Omental fat pad (tissue), 4 donors: ENCODE results near the genes AMELY, VCY and NLGN4Y.

DNA sequence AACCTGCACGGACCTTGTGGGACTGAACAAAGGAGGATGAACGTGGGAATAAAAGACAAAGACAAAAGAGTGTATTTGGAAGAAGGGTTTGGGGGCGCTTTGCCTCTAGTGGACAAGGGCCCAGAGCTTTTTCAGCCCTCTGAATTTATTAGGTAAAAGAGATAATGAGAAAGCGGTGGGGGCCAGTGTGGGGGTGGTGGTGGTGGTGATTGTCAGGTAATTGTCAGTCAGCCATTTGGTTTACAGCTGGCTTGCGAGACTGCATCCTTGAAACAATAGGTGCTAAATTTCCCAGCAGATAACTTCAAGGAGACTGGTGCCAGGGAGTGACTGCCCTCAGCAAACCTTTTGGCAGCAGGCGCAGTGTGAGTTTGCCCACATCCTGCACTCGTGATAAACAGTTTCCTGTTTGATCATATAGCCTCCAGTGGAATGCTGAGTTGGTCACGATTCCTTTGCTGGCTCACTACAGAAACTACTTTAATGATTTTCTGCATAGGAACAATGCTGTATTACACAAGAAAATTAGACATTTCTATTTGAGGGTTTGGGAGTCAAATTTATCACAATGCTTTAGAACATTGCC is 45.9 kb downstream of the RPS4Y1 start:
- PRO-cap, result no peak
- RAMPAGE, long total RNA, 4 experiments, result no peak in any of the 4 experiments

DNA sequence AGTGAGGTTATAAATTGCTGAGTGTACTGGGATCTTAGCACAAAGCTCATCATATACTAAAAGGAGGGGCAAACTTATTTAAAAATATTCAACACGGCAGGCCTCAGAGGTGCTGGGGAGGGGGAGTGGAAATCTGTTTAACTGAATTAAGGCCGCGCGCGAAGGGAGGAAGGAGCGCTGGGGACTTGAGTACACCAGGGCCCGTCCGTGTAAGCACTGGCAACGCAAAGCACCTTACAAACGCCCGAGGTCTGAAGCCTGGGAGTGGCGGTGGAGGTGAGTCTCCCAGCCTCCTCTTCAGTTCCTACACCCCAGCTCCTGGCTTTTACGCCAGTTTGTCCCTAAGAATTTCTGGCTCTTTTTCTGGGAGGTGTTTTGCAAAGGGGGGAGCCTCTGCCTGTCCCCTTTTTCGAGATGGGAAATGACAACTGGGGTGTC is 650 bp upstream of the TBL1Y start:
- PRO-cap, result no peak
- RAMPAGE, long total RNA, 4 experiments, result no peak in any of the 4 experiments

DNA sequence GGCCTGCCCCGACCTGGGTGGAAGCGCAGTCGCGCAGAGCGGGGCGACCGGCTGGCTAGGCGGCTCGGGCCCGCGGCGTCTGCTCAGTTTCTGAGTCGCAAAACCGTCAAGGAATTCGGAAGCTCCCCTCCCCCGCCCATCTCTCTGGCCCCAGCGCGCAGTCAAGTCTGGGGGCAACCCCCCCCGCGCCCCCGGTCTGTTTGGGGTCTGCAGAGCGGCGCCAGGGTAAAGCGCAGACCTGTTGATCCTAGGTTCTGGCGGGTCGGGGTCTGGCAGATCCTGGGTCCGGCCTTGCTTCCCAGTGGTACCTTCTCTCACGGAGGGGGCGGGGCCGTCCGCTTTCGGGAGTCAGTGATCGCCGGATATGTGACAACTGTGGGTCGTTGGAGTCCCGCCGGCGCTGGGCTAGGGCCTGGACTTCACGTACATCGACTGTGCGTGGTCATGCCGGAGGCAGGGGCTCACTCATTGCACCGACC is at the start of gene AMELY:
Gene AMELY (minus strand): TSS at position 318 of the 479 bp plus-strand sequence.
- PRO-cap, result no peak
- RAMPAGE, long total RNA, 4 experiments, result no peak in any of the 4 experiments

GRCh38 chrY:7272498-7273263 is 361.1 kb upstream of the AMELY start:
- PRO-cap, result no peak
- RAMPAGE, long total RNA, 4 experiments, result no peak in any of the 4 experiments

- PRO-cap, result no peak
- RAMPAGE, long total RNA, 4 experiments, result no peak in any of the 4 experiments
Measured at GRCh38 chrY:10034964-10035472, 507.3 kb downstream of the TSPY10 start.

- PRO-cap, result no peak
- RAMPAGE, long total RNA, 4 experiments, result start-site peak on the minus strand in 2 of 4 experiments, at chrY:12421101-12421590 at its widest, 20 to 72 reads per replicate
Measured at GRCh38 chrY:12420821-12421937, 279.9 kb upstream of the USP9Y start.

- PRO-cap, result no peak
- RAMPAGE, long total RNA, 4 experiments, result no peak in any of the 4 experiments
Measured at GRCh38 chrY:12854884-12855268, 49.8 kb upstream of the DDX3Y start.

DNA sequence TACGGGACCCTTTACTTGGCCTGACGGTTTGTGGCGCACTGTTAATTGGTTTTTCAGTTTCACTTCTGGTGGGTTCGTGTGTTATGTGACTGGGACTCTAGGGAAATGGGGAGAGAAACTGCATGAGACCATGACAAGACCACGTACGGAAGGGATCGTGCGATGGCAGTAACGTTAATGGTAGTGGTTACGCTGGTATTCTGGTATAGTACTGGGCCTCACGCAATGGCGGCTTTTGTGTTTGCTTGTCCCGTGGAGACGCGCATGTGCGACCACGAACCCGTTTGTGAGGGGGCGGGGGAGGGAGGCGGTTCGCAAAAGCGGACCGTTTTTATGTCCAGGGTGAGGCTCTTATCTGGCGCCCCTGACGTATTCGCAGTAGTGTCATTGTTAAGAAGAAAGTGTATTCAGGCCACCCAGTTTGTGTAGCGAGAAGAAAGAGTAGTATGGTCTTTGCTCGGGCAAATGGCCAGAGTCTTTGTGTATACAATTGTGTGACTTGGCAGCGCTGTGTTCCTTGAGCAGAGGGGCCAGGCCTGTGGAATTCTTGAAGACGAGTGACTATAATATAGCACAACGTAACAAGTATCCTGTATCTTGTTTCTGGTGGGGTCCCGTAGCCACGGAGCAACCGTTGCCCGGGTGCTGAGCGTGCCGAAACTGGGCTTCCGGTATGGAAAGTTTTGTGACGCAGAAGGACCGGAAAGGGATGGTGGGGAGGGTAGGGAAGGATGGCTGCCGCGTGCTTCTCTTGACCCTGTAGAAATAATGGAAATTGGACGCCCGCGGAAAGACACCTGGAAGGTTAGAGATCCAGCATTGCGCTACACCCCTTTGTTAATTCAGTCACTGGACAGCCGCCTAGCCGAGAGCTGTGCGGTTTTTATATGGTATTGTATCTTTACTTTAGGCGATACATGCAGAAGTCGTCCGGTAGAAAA is 614 bp downstream of the DDX3Y start:
- PRO-cap, result no peak
- RAMPAGE, long total RNA, 4 experiments, result start-site peak on the plus strand in 1 of 4 experiments, centred at position 709 of the sequence, 235 reads per replicate

- PRO-cap, result no peak
- RAMPAGE, long total RNA, 4 experiments, result no peak in any of the 4 experiments
Measured at GRCh38 chrY:13435809-13436465, 43.9 kb downstream of the UTY start.

DNA sequence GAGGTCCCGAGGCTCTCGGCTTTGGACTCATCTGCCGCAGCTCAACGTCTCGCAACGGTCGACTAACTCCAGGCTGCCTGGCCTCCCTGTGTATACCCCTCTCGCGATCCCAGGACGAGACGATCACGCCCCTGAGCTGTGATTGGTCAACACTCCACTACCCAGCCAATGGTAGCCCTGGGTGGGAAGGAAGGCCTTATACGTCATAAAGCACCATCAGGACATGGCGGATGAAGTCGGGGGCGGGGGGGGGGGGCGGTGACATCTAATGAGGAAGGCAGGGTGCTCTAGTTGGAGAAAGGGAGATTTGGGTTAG is at the start of gene VCY:
Gene VCY (minus strand): TSS at position 64 of the 316 bp plus-strand sequence.
- PRO-cap, result no peak
- RAMPAGE, long total RNA, 4 experiments, result no peak in any of the 4 experiments

GRCh38 chrY:14340651-14341178 is 183.6 kb upstream of the NLGN4Y start:
- PRO-cap, result no peak
- RAMPAGE, long total RNA, 4 experiments, result no peak in any of the 4 experiments

DNA sequence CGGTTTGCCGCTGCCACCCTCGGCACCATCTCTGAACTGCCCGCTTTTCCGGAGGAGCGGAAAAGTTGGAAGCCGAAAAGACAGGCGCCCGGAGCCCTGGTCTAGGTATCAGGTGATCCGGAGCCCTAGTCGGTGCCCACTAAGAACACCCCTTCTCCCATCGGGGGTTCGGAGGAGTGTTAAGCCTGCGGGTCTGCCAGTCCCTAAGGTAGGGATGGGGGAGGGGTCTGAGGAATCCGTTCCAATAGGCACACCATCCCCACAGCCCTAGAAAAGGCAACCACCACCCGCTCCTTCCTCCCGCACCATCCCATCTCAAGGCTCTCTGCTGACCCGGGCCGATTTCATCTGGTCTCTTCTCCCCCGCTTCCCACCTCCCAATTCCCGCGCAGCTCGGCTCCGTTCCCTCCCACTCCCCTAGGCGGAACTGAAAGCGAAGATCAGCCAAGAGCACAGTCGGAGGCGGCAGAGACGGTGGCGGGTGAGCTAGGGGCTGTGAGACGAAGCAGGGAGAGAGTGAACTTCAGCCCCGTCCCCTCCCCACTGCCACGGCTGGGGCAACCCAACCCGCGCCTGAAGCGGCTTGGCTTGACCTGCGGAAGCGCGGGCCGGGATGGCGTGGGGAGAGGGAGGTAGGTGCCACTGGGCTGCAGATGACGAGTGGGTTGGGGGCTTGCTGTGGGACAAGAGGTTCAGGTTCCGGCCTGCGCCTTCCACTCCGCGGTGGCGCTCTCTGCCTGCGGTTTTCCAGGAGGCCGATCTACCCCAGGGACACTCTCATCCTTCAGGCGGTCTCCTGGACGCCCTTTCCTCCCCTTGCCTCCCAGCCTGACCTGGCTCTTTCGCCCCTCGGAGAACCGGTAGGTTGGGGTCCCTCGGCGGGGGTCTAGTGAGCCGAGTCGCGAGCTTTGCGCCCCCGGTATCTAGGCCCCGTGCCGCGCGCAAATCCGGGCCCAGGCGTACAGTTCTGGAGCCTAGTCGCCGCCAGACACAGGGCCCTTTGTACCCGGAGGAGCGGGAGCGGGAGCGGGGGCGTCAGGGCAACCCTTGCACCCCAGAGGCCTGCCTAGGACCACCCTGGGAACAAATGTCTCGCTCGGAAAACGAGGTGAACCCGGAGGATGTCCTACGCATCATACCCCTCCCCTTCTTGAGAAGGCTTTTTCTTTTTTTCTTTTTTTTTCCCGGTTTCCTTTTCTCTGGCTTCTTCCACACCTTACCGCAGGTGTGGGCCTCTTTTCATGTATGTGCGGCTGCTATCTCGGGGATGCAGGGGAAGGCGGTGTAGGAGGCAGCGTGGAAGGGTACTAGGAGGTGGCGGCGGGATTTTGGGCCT is at the start of gene NLGN4Y:
Gene NLGN4Y (plus strand): TSS at position 453 of the 1,336 bp plus-strand sequence.
- PRO-cap, result no peak
- RAMPAGE, long total RNA, 4 experiments, result start-site peak on the plus strand in 1 of 4 experiments, centred at position 451 of the sequence, 71 reads per replicate

- PRO-cap, result no peak
- RAMPAGE, long total RNA, 4 experiments, result no peak in any of the 4 experiments
Measured at GRCh38 chrY:19042328-19042701, 268.8 kb upstream of the HSFY2 start.